Myometrial cell (primary cell): ENCODE results near the genes RAB1A and ETAA1.

GRCh38 chr2:64658133-64658748, 4.5 kb upstream of the SERTAD2 start:
- RAMPAGE, long total RNA: no peak

- RAMPAGE, long total RNA: no peak
Measured at GRCh38 chr2:64708653-64709684, 55.3 kb upstream of the SERTAD2 start.

DNA sequence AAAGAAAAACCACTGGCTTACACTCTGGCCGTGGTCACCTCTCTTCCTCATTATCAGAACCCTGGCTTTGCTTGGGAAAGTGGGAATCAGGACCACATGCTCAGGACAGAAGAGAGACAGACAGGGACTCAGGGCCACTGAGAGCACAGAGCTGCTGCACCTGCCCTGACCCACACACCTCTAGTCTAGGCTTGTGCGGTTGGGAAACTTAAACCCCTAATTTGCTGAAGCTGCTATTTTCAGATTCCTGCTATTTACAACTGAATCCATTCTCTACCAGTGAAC, 51.6 kb upstream of the SLC1A4 start:
- RAMPAGE, long total RNA: no peak

- RAMPAGE, long total RNA: no peak
Measured at GRCh38 chr2:65055630-65056325, 438 bp upstream of the CEP68 start.

DNA sequence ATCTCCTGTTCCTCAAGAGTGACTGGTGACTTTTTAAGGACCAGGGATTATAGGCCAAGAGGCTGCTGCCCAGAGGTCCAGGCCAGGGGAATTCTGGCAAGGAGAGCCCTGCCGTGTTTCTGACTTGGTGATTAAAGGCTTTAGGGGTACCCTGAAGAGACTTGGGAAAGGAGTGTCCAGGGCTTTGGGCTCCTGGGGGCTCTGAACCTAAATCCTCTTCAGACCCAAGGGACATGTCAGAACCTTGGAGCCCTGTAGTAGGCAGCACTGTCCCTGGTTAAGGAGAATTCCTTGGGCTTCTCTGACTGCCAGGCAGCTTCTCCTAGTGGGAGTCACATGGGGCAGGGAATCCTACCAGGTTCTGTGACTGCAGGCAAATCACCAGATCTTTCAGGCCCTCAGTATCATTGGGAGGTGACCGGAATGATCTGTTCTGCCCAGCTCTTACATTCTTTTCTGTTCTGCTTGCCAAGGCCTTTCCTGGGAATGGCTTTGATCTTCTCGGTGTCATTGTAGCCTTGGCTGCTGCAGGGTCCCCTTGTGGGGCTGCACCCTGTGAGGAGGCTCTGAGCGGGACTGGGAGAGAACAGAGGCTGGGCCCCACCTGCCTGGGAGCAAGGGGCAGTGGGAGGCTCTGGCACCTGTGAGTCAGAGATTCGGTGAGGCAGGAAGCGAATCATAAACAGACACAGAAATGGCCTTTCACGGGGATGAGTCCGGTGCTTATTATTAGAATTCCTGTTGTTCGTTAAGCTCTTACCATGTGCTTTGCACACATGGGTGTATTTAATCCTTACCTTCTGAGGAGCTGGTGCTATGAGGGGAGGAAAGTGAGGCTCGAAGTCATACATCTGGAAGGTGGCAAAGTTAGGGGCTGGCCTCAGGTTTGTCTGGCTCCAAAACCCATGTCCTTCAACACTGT, 14.0 kb downstream of the CEP68 start:
- RAMPAGE, long total RNA: no peak

DNA sequence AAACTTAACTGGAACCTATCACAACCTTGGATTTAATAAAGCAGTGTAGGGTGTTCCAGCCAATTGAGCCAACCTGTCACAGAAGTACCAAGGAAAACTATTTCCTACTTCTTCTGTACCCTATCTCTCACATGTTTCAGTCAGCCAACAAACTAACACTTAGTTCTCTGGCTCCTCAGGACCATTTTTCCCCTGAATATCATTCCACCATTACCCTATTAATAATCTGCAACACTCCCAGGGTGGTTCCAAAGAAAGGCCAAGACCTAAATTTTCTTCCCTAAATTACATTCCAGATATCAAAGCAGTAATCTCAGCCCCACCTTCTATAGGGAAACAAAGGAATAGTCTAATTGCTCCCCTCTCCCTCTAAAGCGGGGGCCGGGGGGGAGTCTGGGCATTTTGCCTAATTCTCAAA, 8.5 kb downstream of the RAB1A start:
- RAMPAGE, long total RNA: no peak

- RAMPAGE, long total RNA: start-site peak on the minus strand at chr2:65130061-65130110, 1,242 and 374 reads in 2 replicates
Measured at GRCh38 chr2:65129853-65130376, at the start of gene RAB1A. RAB1A (minus strand) TSS chr2:65130106.

GRCh38 chr2:65227005-65227278, 689 bp upstream of the ACTR2 start:
- RAMPAGE, long total RNA: no peak

- RAMPAGE, long total RNA: no peak
Measured at GRCh38 chr2:65266205-65266613, 38.6 kb downstream of the ACTR2 start.

DNA sequence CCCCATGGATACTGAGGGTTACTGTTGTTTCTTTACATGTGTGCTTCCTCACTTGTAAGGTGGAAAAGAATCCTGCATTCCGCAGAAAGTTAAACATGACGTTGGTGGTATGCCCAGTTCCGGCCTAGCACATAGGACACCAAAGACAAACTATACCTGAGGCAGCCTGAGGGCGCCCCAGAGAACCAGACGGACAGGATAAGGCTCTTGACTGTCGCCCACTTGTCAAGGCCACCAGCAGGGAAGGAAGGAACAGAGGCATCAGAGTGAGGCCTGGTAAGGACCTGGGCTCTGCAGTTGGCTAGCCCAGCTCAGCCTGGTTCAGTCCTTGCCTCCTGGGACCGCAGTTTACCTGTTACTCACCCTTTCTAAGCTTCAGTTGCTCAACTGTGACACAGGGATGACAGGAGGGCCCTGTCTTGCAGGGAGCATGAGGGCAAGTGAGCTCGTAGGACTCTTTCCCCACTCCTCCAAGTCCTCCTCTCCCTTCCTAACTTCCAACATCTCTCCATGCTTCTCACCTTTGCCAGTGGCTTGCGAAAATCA, 82.1 kb downstream of the ACTR2 start:
- RAMPAGE, long total RNA: no peak

DNA sequence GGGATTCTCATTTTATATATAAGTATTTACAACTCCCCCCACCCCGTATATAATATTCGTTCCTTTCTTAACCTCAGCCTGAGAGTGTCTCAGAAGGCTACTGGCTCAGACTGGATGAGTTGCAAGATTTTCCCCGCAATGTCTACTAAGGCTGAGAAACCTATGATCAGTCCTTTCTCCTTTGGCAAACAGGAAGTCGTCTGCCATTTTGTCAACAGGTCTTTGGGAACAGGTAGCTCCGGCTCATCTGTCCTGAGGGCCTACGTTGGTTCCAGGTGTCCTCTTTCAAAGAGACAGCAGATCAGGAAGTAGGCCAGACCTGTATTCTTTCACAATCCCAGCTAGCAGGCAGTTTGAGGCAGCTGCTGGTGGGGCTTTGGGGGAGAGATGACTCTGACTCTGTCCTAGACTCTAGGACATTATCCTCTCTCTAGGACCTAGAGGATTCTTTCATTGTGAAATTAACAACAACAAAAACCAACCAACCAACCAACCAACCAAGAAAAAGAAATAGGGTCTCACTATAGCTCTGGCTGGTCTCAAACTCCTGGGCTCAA, 98.6 kb downstream of the ACTR2 start:
- RAMPAGE, long total RNA: no peak

- RAMPAGE, long total RNA: no peak
Measured at GRCh38 chr2:65662537-65663113, 230.2 kb upstream of the SPRED2 start.

DNA sequence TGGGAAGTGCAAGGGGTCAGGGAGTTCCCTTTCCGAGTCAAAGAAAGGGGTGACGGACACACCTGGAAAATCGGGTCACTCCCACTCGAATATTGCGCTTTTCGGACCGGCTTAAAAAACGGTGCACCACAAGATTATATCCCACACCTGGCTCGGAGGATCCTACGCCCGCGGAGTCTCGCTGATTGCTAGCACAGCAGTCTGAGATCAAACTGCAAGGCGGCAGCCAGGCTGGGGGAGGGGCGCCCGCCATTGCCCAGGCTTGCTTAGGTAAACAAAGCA, 43.7 kb upstream of the MEIS1 start:
- RAMPAGE, long total RNA: no peak

DNA sequence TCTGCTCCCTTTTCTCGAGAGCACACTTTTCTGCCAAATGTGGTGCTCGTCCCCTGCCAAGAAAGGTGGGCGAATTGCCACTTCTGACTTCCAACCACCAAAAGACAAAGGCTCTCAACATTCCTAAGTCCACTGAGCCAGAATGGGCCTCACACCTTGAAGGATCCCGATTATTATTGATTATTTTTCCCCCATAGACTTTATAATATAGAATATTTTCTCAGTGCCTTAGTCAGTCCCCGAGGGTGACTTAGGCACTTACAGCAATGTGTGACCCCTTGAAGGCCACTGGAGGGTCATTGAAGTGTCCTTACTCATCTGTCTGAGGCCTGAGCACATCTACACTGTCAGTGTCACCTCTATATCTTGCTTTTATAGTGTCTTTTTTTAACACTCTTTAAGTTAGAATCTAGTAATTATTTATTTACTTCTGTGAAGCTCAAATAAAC, 98.2 kb downstream of the MEIS1 start:
- RAMPAGE, long total RNA: no peak

- RAMPAGE, long total RNA: no peak
Measured at GRCh38 chr2:66568994-66569649, 134.2 kb downstream of the MEIS1 start.

DNA sequence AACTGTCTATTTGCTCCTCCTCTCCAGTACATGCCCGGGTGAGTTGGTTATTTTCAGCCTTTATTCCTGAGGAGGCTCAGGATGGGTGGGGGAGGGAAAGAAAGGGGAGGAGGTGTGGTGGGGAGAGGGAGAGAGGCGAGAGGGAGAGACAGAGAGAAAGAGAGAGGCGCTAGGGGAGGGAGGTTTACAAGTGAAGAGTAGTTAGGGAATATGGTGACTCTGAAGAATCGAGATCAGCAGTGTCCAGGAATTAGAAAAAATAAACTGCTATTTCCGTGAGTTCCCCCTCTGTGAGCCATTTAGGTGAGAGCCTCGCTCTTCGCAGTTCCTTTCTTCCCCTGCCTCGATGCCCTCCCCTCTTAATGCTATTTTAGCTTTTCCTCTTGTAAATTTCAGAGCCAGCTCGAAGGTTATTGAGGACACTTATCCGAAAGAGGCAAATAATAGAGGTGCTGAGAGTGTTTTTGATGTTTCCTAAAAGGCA, 139.0 kb downstream of the MEIS1 start:
- RAMPAGE, long total RNA: no peak

GRCh38 chr2:67331401-67332210, 65.5 kb upstream of the ETAA1 start:
- RAMPAGE, long total RNA: no peak

GRCh38 chr2:67397076-67397838, at the start of gene ETAA1:
ETAA1 (plus strand) TSS chr2:67397333.
- RAMPAGE, long total RNA: start-site peak on the plus strand at chr2:67397328-67397403, 235 and 78 reads in 2 replicates

GRCh38 chr2:67477278-67477819, 80.2 kb downstream of the ETAA1 start:
- RAMPAGE, long total RNA: no peak

- RAMPAGE, long total RNA: no peak
Measured at GRCh38 chr2:68272459-68273038, 20.2 kb upstream of the PPP3R1 start.